Pericardium fibroblast (primary cell): ENCODE measurements around a stretch of chr20.

DNA sequence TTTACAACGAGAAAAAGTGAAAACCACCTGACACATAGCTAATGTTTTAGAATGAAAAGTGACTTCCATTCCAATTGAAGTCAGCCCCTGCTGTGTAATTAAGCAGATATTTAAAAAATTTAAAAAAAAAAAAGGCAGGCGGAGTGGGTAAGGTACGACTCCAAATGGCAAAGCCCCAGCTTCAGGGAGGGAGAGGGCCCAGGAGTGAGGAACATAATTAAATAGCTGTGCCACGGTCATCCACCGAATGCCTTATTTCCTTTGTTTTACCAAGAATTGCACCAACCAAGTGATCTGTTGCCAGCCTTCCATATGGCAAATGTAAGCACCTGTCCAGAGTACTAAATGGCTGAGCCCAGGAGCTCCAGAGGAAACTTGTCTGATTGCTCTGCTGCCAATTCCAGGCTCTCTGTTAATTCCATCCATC lies 100.2 kb upstream of the NAA20 start:
- RAMPAGE, long total RNA, result no peak

GRCh38 chr20:19940607-19941730 lies 76.2 kb upstream of the NAA20 start:
- RAMPAGE, long total RNA, result no peak

DNA sequence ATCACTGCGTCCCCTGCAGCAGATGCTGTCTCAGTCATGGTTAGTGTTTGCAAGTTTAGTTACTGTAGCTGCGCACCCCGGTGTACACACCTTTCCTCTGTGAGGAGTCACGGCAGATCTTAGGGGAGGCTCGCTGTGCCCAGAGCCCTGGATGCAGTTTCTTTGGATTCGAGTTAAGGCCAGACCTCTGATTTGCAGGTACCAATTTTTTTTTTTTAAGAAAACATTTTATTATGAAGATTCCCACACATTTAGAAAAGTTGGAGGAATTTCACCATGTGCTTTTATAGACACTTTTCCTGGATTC lies 794 bp downstream of the NAA20 start:
- RAMPAGE, long total RNA, result no peak

GRCh38 chr20:20084815-20085600 lies 32.7 kb downstream of the CFAP61 start:
- RAMPAGE, long total RNA, result no peak

GRCh38 chr20:20363764-20364779 lies 3.8 kb upstream of the INSM1 start:
- RAMPAGE, long total RNA, result no peak

DNA sequence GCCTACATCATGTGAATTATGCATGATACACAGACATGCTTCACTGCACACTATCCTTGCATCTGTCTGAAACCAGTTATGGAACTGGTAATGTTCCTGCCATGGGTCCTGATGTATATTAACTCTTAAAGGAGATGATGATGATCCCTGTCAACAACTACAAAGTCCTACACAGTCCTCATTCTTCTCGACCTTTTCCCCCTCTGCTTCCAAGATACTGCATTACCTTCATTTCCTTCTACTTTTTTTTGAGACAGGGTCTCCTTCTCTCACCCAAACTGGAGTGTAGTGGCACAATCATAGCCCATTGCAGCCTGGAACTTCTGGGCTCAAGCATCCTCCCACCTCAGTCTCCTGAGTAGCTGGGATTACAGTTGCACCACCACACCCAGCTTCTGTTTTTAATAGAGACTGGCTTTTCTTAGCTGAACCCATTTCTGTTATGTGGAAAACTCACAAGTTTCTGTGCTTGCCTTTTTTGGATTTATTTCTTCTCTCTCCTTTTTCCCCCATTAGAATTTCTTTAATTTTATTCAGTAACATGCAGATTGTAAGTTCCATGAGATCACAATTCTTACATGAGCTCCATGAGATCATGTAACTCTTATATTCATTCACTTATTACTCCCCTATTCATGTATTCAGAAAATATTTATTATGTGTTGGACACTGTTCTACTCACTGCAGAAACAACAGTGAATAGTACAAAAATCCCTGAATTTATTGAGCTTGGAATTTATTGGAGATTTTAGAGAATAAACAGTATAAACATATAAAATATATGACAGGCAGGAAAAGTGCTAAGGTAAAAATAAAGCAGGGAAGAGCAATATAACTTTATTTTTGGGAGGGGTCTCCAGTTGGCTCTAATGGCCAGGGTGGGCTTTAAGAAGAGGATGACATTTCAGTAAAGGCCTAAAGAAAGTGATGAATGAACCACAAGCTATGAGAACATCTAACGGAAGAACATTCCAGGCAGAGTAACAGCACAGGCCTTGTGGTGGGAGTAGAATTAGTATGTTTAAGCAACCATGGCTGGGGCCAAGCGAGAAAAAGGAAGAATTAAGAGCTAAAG lies 105.7 kb downstream of the INSM1 start:
- RAMPAGE, long total RNA, result no peak

- RAMPAGE, long total RNA, result no peak
Measured at GRCh38 chr20:20610559-20611809, 101.5 kb downstream of the RALGAPA2 start.

DNA sequence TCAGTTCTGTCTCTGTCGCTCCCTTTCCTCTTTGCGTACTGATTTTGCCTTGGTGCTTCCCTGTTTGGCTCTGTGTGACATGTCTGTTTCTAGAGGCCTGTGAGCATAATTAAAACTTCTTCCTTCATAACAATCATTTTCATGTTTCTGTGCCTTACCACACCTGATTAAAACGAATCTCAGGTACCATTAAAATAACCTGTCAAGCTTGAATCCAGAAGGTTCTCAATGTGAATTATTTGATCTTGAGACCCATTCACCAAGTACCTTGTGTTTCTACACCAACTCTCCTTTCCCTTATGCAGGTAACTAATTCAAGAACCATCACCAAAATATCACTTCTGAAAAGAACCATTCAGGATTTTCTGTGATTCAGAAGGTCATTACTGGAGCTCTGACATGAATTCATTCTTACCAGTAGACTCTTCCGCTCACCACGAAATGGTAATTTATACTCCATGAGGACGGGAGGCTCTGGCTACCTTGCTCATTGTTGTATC lies 42.7 kb downstream of the RALGAPA2 start:
- RAMPAGE, long total RNA, result no peak

- RAMPAGE, long total RNA, result no peak
Measured at GRCh38 chr20:20743272-20744193, 31.1 kb upstream of the RALGAPA2 start.

GRCh38 chr20:21336604-21337546 lies 33.7 kb downstream of the XRN2 start:
- RAMPAGE, long total RNA, result no peak

- RAMPAGE, long total RNA, result no peak
Measured at GRCh38 chr20:21515438-21515968, 1.6 kb upstream of the NKX2-2 start.

- RAMPAGE, long total RNA, result no peak
Measured at GRCh38 chr20:22499684-22500270, 84.6 kb downstream of the FOXA2 start.

DNA sequence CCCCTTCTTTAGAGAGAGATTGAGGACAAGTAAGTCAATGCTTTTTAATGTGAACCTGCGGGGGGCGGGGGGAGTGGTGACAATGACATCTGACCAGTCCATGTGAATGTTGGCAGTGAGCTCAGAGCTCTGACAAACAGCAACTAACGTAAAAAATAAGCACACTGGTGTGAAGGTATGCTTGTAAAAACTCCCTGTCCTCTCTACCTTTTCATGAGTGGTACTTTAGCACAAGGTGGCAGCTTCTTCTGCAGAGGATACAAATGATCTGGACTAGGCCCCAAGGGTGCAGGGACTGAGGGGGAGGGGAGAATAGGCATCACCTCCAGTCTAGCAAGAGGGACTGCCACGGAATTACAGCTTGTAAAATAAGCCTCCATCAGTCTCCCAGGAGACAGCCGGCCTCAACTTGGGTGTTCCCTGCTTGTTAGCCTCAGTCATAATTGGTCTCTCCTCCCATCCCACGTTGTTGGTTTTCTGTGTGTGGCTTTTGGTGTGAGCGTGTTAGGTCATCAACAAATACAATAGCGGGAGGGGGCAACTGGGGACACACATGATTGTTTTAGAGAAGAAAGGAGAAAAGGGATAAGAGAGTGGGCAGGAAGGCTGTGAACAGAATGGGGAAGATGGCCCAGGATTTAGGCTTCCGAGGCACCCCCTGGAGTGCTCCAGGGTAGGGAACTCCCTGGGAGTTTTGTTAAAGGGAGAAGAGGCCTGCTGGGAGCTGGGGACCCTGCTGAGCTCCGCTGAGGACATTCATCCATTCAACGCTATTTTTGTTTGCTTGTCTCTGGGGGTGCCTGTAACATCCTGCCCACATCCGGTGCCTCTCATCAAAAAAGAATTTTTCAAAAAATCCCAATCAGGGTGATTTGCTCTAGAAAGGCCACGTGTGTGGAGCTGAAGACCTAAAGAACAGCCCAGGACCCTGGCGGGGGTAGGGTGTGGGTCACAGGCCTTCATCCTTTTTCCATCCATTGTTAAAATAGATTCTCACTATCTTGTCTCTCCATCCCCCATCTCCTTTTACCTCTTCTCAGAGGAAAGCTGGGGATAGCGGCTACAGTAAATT lies 9.2 kb downstream of the FOXA2 start:
- RAMPAGE, long total RNA, result no peak

DNA sequence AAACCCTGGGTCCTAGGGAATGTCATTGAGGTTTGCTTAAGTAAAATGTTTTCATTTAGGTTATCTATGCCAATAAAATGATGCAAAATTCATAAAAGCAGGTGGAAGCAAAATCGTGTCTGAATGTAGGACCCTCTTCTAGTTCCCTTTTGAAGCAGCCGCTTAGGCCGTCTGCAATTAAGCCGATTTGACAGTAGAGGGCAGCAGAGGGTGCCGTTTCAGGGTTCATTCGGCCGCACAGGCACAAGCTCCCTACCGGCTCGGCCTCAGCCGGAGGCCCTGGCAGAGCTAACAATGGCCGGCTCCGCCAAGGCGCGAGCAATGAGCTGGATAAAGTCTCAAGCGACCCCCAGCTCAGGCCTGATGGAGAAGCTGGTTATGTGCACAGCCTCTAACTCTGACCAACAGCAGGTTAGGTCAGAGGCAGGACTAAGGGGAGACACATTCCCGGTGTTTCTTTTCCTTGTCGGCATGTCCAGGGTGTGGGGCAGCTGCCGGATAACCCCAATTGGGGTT lies 107.3 kb upstream of the FOXA2 start:
- RAMPAGE, long total RNA, result no peak

GRCh38 chr20:22722659-22723208 lies 138.4 kb upstream of the FOXA2 start:
- RAMPAGE, long total RNA, result no peak

- RAMPAGE, long total RNA, result no peak
Measured at GRCh38 chr20:22795639-22796041, 211.3 kb upstream of the FOXA2 start.

DNA sequence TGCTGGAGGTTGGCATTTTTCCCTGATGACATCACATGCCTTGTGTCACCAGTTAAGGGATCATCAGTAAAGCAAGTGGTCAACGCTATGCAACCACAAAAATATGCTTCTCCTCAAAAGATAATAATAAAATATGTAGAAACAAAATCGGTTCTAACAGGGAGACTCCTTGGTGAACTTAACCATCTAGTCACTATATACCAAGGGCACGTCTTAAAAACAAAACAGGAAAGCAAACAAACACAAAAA lies 211.7 kb upstream of the FOXA2 start:
- RAMPAGE, long total RNA, result no peak

GRCh38 chr20:23046312-23046833 lies 3.1 kb downstream of the THBD start:
- RAMPAGE, long total RNA, result no peak

DNA sequence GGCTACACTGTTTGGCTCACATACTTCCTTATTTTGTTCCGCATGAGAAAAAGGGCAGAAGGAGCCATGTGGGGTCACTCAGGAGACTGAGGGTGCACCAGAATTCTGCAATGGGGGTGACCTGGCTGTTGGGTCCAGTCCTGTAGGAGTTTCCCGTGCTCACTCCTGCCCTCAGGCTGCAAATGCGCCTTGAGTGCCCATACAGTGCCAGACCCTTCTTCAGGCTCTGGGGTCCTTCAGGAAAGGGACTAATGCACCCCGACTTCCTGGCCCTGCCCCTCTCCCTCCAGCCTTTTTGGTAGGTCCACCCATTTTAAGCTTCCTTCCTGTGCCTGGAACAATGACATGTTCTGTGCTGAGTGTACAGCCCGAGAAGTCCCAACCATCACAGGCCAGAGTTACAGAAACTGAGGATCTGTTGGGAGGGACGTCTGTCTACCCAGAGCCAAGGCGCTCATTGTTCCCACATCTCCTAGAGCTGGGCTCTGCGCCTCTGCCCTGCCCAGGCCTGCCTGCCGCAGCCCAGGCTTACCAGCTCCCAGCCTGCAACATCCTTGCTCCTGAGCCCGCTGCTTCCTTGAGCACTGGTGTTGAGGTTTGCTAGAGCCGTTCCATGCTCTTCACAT lies 33.5 kb upstream of the CD93 start:
- RAMPAGE, long total RNA, result no peak

DNA sequence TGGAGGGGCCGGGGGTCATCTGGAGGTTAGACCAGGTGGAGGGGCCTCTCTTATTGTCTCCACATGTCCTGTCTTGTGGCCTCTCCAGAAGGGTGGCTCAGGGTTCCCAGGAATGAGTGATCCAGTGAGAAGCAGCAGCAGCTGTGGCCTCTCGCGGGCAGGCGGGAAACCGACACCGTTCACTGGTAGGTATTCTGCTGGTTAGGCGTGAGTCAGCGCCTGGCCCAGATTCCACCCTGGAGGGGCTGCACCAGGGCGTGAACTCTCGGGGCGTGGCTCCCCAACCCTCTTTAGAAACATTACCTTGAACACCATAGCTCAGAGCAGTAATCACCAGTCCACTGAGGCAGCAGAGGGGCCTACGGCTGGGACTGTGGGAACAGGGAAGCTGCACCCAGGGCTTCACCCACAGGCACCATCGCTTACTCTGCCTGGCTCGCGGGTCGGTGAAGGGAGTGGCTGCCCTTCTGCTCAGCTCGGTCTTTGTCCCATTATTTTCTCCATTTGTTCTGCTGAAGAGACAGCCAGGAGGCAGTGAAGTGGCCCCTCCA lies 50.8 kb upstream of the CD93 start:
- RAMPAGE, long total RNA, result no peak